ENCODE measurements around a stretch of chr6.

GRCh38 chr6:163955230-163955611 is 540.7 kb downstream of the QKI start:
- PRO-cap, result no peak

DNA sequence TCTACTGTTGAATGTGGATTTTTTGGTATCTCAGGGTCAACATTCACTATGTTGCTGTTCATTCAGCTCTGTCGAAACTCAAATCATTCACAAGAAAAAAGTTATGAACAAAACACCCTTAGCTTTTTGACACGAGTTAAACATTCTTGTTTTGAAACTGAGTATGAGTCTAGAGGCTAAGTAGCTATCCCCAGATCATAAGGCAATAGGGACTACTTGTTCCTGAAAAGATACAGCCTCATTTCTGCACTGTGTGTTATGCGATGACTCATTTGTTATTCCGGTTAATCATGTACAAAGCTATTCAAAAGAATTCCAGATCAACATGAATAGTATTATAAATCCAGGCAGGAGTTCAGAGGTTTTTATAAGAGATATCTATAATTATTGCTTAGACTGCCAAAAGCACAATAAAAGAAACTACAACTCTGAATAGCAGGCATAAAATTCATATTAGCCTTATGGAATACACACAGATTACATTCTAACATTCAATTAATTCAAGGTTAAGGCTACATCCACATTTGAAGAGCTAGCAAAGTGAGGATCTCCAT is 908.1 kb downstream of the QKI start:
- PRO-cap, result no peak

DNA sequence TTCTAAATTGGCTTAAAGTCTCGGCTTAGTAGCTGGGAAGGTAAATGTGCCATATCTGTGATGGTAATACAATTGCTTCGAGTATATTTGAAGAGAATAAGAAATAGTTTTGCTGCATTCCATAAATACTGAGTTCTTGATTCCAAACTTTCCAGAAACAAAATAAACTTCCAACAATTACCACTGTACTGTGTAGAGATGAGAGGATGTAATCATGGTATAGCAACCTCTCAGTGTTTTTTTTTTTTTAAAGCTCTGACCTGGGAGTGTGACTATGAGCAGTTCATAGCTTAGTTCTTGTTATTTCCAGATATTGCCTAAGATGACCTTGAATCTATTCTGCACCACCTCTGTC is 415.6 kb downstream of the C6orf118 start:
- PRO-cap, result no peak

GRCh38 chr6:165656700-165657145 is 6.3 kb downstream of the PDE10A start:
- PRO-cap, result no peak

DNA sequence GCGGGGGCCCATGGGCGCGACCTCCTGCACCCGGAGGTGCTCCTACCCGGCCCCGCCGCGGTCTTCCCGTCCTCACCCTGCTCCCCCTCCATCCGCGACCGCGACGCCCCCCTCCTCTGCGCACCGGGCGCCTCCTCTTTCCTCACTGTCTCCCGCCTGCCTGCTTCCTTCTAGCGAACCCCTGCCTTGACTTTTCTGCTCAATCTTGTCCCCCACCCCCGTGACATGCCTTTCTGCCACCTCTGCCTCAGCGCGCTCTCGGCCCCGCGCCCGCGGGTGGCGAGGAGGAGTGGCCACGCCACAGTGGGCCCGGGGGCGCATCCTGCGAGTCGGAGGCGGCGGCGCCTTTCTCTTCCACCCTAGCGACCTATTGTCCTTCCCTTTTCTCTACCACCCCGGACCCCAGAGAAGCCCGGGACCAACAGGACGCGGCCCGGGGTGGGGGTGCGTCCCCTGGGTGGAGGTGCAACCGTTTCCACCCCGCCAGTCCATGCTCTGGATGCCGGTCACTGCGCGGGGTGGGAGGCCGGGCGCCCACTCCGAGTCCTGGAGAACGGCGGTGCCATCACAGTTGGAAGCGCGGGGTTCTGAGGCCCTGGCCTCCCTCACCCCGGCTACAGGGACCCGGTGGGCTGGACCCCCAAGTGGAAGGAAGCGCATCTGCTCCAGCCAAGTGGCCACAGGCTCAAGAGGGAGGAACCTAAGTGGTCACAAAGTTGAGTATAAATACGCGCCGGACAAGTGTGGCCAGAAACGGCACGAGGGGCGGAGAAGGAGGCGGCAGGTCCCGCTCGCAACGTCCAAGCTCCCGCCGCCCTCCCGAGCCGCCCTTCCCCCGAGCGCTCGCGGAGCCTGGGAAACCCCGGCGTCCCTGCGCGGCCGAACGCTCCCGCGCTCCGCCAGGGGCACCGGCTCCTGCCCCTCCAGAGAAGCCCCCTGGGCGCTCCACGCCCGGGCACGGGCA is 1.9 kb downstream of the PDE10A start:
- PRO-cap, result no peak

- PRO-cap, result no peak
These were observed 213.6 kb upstream of the PDE10A start for GRCh38 chr6:165876582-165877124.

- PRO-cap, result no peak
These were observed 54.2 kb downstream of the PRR18 start for GRCh38 chr6:166253877-166254515.

DNA sequence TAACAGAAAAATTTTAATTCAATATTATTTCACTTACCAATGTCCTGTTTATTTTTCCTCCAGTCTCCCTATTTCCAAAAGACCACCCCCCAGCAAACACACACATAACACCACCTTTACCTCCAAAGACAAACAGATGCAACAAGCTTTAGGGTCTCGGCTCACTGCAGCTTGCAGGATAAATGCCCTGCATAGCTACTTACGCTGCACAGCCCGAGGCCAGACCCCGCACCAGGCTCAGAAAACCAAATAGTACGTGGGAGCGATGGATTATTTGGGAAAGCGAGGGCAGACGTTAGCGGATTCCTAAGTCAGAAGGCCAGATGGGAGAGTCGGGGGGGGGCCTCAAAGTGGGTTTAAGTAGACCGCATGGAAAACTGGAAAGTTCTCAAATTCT is 480 bp downstream of the SFT2D1 start:
- PRO-cap, result no peak

DNA sequence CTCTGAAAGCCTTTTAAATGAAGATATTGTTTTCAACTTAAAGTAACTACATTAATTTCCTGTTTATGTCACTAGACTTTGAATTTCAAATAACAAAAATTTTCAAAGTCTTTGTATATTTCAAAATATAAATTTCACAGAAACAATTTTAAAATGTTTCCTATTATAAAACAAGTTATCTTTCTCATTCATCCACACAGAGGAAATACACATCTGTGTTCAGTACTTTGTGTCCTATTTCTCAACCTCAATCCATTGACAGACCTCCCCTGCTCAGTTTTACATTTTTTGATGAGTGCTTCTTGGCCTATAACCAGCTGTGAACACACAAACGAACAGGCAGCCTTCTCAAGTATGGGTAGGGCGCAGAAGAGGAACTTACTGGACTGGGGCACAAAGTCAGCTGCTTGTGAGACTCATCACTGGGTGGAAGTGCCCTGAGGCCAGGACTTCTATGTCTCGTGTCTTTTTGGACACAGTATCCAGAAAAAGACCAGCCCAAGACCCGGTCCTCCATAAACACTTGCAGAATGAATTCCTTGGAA is 2.8 kb downstream of the RPS6KA2 start:
- PRO-cap, result no peak

- PRO-cap, result unidirectional peak, plus-strand start at chr6:166627674
These were observed 724 bp upstream of the RPS6KA2 start for GRCh38 chr6:166627429-166628521.

GRCh38 chr6:166655406-166655800 is 28.4 kb upstream of the RPS6KA2 start:
- PRO-cap, result no peak

- PRO-cap, result no peak
These were observed 94.2 kb downstream of the RNASET2 start for GRCh38 chr6:166861969-166862742.

DNA sequence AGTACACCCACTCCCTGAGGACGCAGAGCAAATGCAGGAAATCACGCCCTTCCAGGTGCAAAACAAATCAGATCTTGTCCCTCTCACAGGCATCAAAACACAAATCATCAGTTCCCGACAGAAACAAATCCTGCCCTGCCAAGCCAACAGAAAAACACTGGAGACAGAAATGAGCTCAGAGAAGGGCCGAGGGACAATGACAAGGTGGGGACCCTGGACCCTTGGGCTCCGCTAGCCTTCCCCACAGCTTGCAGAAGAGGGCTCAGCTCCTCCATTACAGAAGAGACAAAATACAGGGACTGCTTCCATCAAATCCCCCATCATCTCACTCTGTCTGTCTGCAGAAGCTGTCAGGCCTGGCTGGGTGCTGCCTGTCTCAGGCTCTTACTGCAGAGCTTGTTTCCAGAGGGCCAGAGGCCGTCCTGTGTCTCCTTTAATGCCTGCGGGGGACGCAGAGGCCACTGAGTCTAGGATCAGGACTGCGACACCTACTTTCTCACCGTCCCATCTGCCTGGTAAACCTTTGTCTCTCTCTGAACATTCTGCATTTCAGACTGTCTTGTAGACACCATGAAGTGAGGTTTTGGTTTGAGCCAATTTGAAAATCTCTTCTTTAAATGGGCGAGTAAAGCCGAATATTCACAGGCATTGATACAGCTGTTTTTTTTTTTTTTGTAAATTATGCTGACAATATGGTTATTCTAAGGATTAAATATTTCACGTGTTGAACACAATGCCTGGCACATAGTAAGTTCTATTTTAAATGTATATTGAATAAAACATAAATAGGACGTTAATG is 28.4 kb downstream of the RNASET2 start:
- PRO-cap, result no peak

GRCh38 chr6:166929308-166930132 is 26.8 kb downstream of the RNASET2 start:
- PRO-cap, result no peak

DNA sequence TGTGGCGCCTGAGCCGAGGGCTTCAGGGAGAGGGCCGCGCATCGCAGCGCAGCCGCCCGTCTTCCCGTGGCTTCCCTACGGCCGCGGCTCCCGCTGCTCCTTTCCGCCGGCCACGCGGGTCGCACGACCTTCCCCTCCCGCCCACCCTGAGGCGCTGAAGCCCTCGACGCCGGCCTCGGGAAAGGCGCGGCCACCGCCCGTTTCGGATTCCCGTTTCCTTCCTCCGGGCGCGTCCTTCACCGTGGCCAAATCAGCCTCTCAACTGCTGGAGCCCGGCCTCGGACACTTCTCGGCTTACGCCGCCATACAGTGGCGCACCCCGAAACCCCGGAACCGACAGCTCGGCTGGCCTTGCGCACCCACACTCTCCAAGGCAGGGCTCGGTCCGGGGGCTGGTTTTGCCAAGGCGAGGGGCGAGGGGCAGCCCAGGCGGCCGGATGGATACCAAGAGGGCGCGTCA is 1.1 kb upstream of the CEP43 start:
- PRO-cap, result no peak

DNA sequence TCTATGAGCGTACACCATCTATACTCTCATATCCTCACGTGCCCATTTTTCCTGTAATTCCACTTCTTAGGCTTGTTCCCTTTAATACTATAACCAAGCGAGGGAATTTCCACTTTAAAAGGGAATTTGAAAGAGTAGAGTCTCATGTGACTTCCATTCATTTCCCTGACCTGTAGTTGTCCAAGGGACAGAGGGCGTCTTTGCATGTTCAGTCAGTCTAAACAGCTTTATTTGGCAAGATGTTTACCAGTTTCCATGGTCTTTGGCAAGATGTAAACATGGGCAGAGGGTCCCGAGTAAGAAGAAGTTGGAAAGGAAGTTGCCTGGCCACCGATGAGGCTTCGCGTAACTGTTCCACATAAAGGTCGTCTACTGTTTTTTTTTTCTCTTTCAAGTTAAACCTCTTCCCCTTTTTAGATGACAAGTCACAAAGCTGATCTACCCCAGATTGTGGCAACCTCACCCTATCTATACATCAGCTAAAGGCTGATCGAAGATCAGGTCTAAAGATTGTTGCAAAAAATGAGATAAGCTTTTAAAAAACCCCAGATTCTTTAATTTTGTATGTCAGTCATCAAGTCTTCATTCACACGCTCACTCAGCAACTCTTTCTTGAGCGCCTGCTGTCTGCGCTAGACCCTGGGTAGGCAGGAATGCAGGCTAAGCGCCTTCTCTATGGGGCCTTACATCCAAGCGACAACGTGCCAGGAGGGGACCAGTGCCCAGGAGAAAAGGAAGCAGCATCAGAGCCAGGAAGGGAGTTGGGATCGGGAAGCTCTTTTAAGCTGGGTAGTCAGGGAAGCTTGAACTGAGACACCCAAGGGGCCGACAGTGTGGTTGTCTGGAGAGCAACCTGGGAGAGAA is 31.7 kb upstream of the CCR6 start:
- PRO-cap, result no peak

- PRO-cap, result no peak
These were observed 19.7 kb upstream of the CCR6 start for GRCh38 chr6:167103059-167103712.

- PRO-cap, result no peak
These were observed 6.9 kb upstream of the CCR6 start for GRCh38 chr6:167115856-167116568.

- PRO-cap, result no peak
These were observed 1.5 kb upstream of the CCR6 start for GRCh38 chr6:167121350-167121828.

DNA sequence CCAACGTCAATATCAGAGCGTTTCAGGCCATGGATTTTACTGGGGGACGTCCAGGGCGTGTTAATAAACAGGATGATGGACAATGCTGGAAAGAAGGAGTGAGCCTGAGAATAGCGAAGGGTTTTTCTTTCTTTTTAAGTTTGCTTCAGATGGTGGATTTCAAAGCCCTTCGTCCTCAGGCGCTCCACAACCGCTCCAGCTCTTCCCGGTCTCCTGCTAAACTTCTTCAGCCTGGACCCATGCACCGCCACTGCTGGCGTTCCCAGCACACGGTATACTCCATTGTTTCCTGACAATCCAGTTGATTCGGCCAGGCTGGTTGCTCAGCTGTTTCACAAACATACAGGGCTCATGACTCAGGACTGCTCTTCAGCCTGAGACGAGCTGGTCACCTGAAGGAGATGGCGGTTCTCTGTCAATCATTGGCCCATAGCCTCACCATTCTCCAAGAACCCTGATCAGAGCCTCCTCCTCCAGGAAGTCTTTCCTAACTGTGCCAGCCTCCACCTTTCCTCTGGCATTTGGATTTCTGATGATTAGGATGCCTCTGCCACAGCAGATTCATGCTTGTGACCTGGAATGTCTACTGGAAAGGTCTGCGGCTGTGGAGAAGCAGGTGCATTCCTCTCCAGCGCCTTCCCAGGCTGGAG is 12.0 kb downstream of the CCR6 start:
- PRO-cap, result no peak

All from SP-49 (cell line).